Measurements from ENCODE around the gene PRPF38A.

GRCh38 chr1:51215686-51216042 lies 20.4 kb upstream of the RNF11 start:
- PRO-cap, 8 experiments, result no peak in any of the 8 experiments

- PRO-cap, 8 experiments, result no peak in any of the 8 experiments
Measured at GRCh38 chr1:51237772-51238570, 1.9 kb downstream of the RNF11 start.

DNA sequence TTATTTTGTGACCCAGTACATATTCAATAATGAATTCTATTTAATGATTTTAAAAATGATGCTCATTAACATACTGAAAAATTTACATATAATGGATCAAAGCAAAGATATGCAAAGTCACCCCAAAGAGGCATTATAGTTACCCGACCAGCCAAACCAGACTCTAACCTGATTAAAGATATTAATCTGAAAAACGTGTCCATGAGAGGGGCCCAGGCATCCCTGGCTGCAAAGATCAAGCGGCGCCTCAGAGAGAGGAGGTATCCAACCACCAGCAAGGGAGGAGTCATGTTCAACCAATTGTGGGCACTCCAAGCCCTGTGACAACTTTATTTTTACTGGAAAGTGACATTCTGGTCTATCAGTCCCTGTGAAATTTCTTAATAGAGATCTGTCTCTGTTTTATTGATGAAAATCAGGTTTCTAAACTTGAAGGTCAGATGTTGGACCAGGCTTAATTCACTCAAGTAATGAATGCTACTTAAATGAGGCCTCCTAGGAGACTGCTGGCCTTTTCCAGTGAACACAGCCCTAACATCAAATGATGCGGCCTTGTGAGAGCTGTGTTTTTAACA lies 19.1 kb upstream of the TTC39A start:
- PRO-cap, 8 experiments, result peak in 3 of 8 experiments; most common minus-strand start position 160 of the sequence (in 2)

DNA sequence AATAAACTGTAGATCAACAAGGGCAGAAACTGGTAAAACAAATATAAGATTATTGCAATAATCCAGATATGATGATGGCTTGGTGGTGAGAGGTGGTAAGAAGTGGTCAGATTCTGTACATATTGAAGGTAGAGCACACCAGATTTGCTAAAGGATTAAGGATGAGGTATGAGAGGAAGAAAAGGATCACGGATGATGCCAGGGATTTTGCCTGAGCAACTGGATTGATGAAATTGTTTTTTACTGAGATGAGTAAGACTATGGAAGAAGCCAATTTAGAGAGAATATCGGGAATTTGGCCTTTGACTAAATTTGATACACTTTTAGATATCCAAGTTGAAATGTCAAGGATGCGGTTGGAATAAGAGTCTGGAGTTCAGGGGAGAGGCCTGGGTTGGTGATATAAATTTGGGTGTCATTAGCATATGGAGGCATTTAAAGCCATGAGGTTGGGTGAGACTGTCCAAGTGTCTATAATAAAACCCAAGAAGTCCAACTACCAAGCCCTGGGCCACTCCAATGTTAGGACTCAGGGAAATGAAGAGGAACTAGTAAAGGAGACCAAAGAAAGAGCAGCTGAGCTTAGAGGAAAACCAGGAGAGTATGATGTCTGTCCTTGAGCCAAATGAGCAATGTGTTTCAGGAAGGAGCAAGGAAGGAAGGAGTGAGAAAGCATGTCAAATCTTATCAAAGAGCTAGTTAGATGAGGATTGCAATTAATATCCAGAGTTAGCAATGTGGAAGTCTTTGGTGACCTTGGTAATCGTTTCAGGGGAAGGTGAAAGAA lies 12.5 kb upstream of the EPS15 start:
- PRO-cap, 8 experiments, result no peak in any of the 8 experiments

- PRO-cap, 8 experiments, result no peak in any of the 8 experiments
Measured at GRCh38 chr1:51572226-51572779, 44.6 kb upstream of the OSBPL9 start.

- PRO-cap, 8 experiments, result no peak in any of the 8 experiments
Measured at GRCh38 chr1:51583311-51583973, 33.5 kb upstream of the OSBPL9 start.

DNA sequence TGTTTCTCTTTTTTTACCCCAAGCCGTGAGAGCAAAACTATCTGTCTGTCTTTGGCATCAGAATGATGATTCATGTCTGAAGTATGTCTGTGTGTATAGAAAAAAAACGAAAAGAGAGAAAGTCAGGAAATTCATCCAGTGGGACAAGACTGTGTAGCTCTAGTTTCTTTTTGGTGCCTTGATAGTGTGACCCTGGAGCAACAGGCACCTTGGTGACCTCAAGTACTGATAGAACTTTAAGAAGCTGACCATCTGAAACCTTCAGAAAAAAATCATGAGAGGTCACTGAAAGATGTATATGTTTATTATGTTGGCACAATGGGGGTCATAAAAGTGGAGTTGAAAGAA lies 44.4 kb downstream of the OSBPL9 start:
- PRO-cap, 8 experiments, result no peak in any of the 8 experiments

DNA sequence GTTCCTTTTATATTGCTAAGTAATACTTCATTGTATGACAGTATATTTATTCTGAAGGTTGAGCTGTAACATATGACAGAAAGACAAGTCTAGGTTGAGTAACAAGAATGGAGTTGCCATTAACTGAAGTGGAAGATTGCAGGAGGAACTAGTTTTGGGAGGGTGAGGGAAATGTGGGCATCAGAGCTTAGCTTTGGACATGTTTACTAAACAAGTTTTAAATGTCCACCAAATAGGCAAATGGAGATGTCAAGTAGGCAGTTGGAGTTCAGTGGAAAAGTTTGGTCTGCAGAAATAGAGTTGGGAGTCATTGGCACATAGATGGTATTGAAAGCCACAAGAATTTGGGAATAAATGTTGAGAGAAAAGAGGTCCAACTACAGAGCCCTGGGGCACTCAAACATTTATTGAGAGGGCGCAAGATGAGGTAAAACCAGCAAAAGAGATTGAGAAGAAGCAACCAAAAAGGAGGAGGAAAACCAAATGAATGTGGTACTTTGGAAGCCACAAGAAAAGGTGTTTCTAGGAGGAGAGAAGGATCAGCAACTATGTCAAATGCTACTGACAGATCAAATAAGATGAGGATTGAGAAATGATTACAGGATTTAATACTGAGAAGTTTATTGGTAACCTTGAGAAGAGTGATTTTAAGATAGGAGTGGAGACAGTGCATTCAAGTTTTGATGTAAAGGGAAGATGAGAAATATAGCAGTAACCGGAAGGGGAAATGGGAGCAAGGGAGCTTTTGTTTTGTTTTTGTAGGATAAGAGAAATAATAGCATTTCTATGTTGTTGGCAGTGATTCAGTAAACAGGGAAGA lies 56.0 kb downstream of the OSBPL9 start:
- PRO-cap, 8 experiments, result no peak in any of the 8 experiments

DNA sequence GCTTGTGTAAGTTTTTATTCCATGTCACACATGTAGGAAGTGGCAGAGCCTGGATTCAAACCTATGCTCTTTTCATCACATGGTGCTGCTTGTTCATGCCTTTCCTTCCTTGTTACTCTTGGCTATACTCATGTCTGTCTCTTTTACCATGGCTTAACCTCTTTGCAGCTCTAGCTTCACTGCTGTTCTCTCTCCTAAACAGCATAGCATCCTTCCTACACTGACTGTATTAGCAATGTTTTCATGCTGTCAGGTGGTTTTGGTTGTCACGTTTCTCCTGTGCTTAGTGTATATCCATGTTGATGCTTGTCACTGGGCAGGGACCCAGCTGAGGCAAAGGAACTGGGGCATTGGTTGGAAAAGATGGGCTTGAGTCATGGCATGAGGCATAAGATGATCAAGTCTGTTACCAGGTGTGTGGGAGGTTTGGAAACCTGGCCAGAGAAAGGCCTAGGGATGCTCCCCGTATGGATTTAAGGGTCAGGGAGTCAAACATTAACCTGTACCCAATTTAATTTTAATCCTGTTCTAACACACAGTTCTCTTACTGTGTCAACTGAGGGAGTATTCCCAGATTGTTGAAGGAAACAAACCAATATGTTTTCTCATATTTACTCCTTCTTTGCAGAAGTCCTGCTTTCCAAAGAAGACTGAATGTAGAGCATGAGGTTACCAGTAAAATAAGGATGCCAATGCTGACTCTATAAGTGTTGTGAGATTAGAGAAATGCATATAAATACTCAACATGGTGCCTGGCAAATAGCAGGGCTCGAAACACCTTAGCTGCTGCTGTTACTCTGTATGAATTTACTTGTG lies 69.6 kb downstream of the OSBPL9 start:
- PRO-cap, 8 experiments, result no peak in any of the 8 experiments

DNA sequence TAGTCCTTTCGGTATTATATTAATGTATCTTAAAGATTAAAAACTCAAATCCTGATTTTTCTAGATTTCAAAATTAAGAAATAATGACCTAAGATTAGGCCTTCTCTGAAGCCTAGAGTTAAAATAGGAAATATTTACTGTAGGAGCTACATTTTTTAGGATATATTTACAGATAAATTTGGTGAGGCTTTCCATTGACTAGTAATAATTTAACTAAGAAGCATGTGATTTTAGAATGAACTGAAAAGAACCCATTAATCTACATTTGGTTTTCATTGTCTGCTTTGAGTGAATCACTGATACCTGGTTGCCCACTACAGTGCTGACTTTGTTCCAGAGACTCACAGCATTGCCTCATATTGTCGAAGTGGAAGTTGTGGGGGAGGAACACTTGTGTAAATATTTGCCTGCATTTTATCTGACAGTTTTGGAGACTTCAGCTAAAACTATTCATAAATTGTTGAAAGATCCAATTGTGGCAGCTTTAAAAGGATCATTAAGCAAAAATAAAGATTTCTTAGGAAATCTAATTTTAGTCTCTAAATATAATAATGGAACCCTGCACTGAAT lies 73.2 kb downstream of the OSBPL9 start:
- PRO-cap, 8 experiments, result no peak in any of the 8 experiments

GRCh38 chr1:51969348-51969823 lies 21.1 kb downstream of the RAB3B start:
- PRO-cap, 8 experiments, result no peak in any of the 8 experiments

DNA sequence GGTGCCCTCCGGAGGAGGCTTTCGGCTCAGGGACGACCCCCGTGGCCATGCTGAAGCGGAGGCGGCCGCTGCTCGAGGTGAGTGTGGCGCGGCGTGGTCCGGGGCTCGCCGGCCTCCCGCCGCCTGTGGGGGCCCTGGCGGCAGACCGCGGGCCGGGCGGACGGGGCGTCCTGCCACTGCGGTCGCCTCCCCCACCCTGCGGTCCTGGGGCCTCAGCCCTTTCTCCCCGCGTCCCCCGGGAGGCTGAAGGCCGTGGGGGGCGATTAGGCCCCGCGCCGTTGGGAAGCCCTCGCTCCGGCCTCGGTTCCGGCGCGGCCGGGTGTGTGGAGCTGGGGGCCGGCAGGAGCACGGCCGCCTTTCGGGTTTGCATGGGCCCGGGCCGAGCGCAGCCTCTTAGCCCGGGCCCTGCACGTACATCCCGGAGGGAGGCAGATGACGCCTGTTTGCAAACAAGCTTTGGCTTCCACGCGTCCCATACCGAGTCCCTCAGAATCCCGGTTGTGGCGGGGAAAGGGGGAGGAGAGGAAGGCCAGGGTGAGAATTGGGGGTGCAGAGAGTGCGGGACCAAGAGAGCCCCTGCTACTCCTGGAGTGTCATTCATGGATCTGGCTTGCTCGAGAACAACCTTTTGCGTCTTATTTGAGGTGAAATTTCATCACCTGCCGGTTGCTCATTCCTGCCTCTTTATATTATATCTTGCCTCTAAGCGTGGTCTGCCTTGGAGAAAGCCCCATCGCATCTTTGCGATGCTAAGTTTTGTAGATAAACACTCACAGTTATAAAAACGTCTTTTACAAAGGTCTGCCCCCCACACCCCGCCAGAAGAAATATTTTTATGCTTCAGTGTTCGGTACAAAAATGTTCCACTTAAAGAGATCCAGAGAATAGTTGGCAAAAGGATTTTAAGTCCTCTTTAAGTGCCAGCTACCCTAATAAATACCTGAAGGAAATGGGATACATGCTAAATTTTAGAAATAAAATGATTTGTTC lies 733 bp downstream of the ZFYVE9 start:
- PRO-cap, 8 experiments, result no peak in any of the 8 experiments

- PRO-cap, 8 experiments, result no peak in any of the 8 experiments
Measured at GRCh38 chr1:52332552-52333290, 33.3 kb downstream of the CC2D1B start.

DNA sequence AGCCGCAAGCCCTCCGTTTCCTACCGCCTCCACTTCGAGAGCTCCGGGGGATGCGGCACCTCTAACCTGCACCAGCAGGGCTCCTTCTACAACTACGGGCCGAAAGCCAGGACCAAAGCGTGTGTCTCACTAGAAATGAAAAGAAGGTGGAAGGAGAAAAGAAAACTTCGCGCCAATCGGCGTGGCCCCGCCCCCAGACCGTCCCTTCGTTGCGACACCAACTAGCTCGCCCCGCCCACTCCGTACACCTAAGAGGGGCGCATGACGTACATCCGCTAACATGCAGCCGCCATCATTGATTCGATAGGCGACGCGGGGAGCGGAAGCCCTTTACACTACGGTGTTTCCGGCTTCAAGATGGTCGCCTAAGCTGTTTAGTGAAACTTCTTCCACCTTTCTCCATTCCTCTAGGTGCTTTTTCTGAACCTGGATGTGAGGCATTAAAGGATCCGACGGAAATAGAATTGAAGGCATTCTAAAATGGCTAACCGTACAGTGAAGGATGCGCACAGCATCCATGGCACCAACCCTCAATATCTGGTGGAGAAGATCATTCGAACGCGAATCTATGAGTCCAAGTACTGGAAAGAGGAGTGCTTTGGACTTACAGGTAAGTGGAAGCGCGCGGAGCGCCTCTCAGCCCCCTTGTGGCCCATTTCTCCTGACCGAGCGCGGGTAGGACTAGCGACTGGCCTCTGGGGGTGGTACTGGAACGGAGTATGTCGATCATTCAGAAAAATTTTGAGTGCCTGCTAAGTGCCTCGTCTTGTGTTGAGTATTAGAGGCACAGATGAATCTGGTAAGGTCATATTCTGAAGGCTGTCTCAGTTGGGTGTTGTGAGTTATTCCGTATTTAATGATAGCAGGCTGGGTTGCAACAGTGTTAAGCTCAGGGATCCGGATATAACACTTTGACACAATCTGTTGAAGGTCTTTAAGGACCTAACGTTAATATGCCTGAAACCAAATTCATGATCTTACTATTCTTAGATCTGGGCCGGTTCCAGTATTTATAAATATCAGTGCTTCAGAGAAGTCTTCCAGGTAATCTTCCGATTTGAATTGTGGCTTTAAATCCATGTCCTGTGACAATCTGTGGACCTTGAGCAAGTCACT lies at the start of gene PRPF38A:
PRPF38A (plus strand) TSS at position 333 of the 1,116 bp plus-strand sequence.
- PRO-cap, 8 experiments, result peak in 8 of 8 experiments; most common plus-strand start position 333 of the sequence (in 8); most common minus-strand start position 208 of the sequence (in 5)

DNA sequence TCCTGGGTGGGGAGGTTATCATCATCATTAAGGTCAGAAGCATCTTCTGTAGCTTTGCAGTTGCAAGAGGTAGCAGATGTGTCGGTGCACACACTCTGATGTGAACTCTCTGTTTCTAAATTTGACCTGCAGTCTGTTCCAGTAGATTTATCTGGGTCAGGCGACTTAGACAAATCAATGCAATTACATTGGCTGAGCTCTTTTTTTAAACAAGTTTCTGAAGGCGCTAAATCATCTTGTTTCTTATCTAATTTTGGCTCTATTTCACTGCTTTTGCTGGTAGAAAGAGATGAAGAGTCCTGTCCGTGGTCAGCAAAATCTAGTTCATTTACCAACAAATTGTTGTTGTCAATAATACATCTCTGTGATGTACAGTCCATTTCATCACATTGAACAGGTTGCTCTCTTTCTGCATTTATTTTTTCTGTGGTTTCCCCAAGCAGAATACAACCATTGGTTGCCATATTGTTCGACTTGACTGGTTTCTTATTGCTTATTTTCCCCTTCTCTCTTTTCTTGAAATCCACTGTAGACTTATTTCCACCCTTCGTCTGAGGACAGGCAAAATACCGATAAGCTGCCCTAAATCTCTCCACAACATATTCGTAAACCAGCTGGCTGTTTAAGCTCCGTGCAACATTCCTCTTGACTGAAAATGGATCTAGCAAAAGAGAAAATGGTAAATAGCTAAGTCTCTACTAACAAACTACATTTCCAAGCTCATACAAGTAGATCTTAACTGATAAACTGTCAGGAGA lies 70.7 kb downstream of the PRPF38A start:
- PRO-cap, 8 experiments, result no peak in any of the 8 experiments

DNA sequence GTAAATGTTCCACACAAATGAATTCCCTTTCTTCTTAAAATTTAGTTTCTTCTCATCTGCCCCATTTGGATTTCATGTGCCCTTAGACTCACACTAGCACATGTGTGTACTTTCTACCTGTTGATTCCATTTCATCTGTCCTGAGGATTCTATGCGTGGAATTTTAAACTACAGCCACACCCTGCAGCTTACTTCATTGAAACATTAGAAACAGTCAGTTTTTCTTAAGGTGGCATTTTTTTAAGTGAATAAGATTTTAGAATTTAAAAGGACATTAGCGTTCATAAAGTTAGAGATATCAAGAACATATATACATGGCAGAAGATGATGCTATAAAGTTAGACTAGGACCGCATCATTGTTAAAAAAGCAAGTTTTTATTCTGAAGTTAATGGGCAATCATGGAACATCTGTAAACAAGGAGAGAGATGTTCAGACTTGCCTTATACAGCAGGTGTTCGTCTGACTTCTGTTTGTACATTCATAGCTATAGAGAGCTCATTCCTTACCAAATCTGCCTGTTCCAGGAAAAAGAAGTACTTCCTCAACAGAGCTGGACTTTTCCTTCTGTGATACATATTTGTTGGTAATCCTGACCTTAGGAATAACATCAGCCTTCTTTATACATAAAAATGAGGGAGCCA lies 3.9 kb upstream of the TUT4 start:
- PRO-cap, 8 experiments, result no peak in any of the 8 experiments

- PRO-cap, 8 experiments, result no peak in any of the 8 experiments
Measured at GRCh38 chr1:52727552-52727908, 1.3 kb downstream of the ZYG11B start.

DNA sequence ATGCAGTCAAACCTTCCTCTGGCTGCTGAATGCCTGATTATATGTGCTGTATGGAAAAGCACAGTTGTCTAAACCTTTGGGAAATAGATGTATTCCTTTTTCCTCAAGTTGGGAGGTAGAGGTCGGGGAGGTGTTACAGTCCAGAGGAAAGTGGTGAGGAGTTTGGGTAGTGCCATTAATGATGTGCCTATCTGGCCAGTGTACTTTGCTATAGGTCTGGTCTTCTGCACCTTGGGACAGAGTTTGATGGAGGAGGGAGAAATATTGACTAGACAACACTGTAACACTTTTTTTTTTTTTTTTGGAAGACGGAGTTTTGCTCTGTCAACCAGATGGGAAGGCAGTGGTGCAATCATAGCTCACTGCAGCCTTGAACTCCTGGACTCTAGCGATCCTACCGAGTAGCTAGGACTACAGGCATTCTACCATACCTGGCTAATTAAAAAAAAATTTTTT lies 1.9 kb downstream of the SCP2 start:
- PRO-cap, 8 experiments, result no peak in any of the 8 experiments

GRCh38 chr1:53047027-53047321 lies 15.0 kb upstream of the PODN start:
- PRO-cap, 8 experiments, result no peak in any of the 8 experiments

DNA sequence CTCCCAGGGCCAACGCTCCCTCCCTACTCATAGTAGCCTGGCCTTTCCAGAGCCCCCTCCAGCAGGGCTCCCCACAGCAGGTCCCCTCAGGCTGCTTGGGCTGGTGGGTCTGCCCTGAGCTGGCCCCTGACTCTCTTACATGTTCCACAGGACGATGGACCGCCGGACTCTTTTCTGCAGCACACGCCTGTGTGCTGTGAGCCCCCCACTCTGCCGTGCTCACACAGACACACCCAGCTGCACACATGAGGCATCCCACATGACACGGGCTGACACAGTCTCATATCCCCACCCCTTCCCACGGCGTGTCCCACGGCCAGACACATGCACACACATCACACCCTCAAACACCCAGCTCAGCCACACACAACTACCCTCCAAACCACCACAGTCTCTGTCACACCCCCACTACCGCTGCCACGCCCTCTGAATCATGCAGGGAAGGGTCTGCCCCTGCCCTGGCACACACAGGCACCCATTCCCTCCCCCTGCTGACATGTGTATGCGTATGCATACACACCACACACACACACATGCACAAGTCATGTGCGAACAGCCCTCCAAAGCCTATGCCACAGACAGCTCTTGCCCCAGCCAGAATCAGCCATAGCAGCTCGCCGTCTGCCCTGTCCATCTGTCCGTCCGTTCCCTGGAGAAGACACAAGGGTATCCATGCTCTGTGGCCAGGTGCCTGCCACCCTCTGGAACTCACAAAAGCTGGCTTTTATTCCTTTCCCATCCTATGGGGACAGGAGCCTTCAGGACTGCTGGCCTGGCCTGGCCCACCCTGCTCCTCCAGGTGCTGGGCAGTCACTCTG lies 22.6 kb downstream of the PODN start:
- PRO-cap, 8 experiments, result peak in 1 of 8 experiments; most common minus-strand start position 212 of the sequence (in 1)